GM06990 (cell line): ENCODE results near the gene SH3TC2.

DNA sequence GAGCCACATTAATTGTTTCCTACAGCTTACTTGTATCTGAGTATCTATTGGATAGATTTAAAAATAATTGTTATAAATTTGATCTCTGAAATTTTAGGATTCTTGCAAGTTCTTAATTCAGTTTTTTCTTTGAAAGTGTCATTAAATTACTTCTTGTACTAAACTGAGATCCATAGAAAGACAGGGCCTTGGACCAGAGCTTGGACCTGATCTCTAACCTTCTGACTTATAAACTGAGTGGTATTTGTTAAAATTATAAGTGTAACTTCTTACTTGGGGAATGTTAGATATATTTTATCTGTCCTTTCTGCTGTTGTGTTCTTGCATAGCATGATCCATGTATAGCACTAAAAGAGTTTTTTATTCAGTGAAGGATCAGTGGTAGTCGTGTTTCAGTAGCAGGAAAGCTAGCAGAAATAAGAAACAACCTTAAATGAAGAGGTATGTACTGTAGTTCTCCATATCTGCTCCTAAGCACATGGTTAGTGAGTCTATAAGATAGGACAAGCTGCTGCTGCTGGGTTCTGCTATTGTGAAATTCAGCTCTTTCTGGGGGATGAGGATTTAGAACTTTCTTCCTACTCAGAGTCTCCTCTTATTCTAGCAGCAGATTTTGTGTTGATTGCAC is 23.8 kb downstream of the TCERG1 start:
- RRBS = no CpG with 5 or more reads among the region's 1 CpG

- RRBS = no CpG with 5 or more reads among the region's 11 CpGs
Observed at GRCh38 chr5:146510366-146511109, 5.5 kb downstream of the GPR151 start.

GRCh38 chr5:146667622-146668146 is 151.7 kb upstream of the GPR151 start:
- RRBS = no CpG with 5 or more reads among the region's 4 CpGs

DNA sequence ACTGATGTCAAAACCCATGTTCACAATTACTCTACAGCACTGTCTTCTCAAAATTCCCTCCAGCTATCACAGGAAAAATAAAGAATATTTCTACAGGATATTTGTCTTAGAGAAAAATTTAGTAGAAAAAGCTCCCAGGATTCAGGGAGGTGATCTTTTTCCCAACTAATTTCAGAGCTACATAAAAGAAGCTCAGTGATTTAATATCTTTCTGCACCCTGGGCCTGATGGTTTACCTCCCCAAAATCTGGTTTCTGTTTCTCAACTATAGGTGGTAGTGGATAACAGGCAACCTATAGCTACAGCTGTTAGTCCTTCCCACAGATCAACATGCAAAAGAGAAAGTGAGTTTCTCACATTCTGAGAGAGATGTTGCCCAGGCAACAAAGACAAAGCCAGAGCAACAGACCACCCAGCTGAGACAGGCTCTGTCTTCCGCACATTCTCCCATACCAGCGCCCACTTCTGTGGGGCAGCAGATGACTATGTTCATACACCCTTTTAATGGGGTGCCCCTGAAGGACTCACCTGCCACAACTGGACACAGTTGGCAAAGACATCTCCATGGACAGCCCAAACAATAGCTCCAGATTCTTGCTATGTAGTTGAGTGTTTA is 40.7 kb upstream of the PPP2R2B start:
- RRBS = no CpG with 5 or more reads among the region's 2 CpGs

DNA sequence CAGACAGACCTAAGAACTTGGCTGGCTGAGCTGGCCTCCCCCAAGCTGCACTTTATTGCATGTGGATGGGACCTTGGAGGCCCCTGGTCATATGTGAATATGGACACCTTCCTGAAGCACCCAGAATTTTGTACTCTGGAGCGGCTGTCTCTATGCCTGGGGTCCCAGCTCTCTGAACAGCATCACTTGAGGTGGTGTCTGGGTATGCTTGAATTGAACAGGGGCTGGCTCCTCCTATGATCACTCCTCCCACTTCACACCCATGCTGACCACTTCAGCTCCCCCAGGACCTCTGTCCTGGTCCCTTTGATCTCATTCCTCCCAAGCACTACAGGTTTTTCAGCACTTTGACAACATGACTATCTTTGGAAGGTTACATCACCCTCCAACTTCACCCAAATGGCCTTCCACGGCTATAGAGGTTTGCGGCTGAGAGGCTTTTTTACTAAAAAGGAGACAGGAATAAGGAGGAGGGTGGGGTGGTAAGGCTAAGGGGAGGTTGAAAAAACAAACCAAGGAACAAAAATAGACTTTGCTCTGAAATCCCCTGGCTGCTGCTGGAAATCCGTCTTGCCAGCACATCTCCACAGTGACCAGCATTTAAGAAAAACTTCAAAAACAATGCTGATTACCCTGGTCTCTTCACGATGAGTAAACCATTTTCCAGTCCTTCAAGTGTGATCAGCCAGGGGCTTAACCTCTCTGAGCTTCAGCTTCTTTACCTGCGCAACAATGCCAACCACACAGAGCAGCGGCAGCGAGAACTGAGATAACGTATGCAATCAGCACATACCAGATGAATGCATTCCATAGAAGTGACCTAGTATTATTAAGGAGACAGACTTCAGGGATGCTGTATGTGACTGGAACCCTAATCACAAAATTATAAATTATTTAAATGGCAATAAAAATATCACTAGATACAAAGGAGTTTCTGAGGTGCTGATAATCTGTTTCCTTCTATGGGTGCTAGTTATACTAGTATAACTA is 102.7 kb downstream of the DPYSL3 start:
- RRBS = no CpG with 5 or more reads among the region's 9 CpGs

GRCh38 chr5:147451899-147452512 is 57.9 kb downstream of the DPYSL3 start:
- RRBS = no CpG with 5 or more reads among the region's 9 CpGs

GRCh38 chr5:147486847-147487541 is 22.9 kb downstream of the DPYSL3 start:
- RRBS = no CpG with 5 or more reads among the region's 4 CpGs

DNA sequence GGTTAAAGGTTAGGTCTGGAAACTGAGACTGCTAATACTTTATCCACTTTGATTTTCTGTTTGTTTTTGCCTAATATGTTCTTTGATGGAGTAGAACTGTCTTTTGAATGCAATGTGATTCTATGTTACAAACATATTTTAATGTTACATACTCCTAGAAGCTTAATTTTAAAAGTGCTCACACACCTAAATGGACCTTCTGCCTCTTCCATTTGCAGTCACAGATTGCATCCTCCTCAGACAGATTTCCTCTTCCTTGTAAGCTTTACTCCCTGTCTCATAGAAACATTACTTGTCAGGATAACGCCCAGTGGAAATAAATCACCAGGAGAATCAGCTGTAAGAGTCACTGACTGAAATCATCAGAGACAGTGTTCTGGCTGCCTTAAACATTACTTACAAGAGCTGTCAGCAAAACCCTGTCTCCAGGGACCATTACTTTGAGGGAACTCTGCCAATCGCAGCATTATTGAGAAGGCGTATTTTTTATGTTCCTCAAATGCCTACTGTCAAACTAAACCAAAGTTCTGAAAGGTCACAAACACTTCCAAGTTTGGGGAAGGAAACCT is 5.9 kb downstream of the DPYSL3 start:
- RRBS = no CpG with 5 or more reads among the region's 3 CpGs

GRCh38 chr5:147721640-147722041 is 60.9 kb downstream of the JAKMIP2 start:
- RRBS = no CpG with 5 or more reads among the region's 18 CpGs

- RRBS = no CpG with 5 or more reads among the region's 1 CpG
Observed at GRCh38 chr5:147818364-147818893, 13.0 kb downstream of the SPINK1 start.

DNA sequence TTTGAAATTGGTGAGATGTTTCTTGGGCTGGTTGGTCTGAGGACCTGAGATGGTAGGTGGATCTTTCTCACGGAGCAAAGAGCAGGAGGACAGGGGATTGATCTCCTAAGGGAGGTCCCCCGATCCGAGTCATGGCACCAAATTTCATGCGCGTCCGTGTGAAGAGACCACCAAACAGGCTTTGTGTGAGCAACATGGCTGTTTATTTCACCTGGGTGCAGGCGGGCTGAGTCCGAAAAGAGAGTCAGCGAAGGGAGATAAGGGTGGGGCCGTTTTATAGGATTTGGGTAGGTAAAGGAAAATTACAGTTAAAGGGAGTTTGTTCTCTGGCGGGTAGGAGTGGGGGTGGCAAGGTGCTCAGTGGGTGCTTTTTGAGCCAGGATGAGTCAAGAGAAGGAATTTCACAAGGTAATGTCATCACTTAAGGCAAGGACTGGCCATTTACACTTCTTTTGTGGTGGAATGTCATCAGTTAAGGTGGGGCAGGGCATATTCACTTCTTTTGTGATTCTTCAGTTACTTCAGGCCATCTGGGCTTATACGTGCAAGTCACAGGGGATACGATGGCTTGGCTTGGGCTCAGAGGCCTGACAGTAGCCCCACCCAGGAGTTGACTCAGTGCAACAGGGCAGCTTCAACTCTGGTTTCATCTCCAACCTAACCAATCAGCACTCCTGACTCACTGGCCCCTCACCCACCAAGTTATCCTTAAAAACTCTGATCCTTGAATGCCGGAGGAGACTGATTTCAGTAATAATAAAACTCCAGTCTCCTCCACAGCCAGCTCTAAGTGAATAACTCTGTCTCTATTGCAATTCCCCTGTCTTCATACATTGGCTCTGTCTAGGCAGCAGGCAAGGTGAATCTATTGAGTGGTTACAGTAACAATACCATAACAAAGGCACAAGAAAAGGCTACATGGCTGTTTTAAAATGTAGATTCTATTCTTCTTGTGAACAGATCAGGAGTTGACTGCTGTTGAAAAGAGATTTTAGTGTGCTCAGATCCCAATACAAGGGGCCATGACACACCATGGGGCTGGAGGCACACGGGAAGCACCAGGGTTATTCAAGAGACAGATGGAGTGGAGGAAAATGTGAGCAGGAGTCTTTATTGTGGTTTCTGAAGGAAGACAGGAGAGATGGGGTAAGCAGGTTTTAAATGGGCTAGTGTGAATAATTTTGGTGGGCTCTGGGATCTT is 4.2 kb upstream of the SCGB3A2 start:
- RRBS = no CpG with 5 or more reads among the region's 15 CpGs

GRCh38 chr5:148088023-148088688 is 24.4 kb downstream of the SPINK5 start:
- RRBS = no CpG with 5 or more reads among the region's 4 CpGs

GRCh38 chr5:148108552-148108948 is 44.8 kb downstream of the SPINK5 start:
- RRBS = no CpG with 5 or more reads among the region's 2 CpGs

DNA sequence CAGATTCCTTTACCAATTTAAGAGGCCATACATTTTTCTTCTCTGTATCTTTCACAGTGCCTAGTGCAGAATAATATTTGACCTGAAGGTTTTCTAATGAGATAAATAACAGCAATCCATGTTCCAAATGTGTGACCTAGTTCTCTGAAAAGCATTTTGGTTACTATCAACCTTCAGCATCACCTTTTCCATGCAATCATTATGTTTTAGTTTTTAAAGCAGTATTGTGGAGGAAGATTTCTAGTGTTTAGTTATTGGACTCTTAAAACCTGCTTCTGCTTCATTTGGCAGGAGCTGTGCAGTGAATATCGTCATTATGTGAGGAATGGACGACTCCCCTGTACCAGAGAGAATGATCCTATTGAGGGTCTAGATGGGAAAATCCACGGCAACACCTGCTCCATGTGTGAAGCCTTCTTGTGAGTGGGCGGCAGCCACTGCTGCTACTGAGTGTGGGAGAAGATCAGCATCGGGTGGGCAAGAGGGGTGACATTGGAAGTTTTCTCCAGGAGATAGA is 47.8 kb downstream of the SPINK5 start:
- RRBS = no CpG with 5 or more reads among the region's 5 CpGs

DNA sequence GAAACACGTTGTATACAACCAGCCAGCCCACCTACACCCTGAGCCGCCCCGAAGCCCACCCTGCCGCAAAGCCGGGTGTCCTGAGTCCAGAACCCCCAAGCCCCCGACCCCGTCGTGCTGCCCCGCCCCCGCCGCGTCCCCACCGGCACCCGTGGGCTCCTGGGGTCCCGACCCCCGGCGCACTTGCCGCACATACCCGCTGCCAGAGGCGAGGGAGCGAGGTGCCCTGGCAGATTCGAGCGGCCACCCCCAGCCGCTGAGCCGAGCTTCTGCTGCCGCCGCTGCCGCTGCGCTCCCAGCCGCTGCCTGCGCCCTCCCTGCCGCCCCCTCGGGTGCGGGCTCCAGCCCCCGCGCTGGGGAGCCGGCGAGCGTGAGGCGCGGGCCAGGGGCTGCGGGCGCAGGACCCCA is 457 bp downstream of the HTR4 start:
- RRBS = 9% methylated on average over 16 of the region's 43 CpGs

- RRBS = 95% methylated on average over 2 of the region's 19 CpGs
Observed at GRCh38 chr5:148827245-148828195, 1.1 kb downstream of the ADRB2 start.

- RRBS = no CpG with 5 or more reads among the region's 2 CpGs
Observed at GRCh38 chr5:148904360-148904950, 78.0 kb downstream of the ADRB2 start.

GRCh38 chr5:149062963-149063675 is at the start of gene SH3TC2:
TSS of gene SH3TC2 (minus strand) at chr5:149063062.
- RRBS = no CpG with 5 or more reads among the region's 11 CpGs

DNA sequence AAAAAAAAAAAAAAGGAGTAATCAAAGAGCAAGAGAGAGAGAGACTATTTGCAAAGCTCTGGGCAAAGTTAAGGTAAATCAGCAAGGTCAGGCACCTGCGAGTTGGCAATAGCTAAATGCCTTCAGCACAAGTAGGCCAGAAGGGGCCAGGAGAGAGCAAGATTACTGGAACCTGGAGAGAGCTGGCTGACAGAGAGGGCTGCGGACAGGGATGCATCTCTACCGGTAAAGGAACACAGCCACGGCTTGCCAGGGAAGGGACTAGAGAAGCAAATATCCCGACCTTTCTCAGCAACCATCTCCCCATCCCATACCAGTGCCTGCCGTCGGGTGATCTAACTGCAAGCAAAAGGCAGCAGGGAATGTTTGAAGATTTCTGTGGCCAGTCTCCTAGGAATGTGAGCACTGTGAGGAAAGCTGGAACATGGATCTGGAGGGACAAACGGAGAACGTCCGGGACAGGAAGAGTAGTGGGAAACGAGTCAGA is 15.9 kb upstream of the ABLIM3 start:
- RRBS = no CpG with 5 or more reads among the region's 11 CpGs